Heart (tissue), 3 donors: Measurements from ENCODE around the gene FAM89A.

DNA sequence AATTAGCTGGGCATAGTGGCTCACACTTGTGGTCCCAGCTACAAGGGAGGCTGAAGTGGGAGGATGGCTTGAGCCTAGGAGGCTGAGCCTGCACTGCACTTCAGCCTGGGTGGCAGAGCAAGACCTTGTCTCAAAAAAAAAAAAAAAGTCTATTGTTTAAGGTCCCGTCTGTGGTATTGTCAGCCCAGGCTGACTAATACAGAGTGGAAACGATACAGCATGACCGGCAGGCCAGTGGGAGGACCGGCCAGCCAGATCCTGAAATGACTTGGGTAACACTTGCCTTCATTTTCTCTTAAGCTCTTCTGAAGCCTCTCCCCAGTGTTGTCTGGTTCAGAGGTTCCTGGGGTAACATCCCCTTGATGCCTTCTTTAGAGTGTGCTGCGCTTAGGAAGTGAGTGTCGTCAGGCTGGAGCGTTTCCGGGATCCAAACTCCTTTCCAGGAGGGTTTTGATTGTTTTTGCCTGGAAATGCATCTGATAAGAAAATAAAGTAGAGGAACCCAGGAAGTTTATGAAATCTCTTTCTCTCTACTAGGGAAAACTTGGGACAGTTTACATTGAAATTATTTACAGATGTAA, 142.7 kb downstream of the GALNT2 start:
- RAMPAGE, long total RNA, 2 experiments, result no peak in any of the 2 experiments

DNA sequence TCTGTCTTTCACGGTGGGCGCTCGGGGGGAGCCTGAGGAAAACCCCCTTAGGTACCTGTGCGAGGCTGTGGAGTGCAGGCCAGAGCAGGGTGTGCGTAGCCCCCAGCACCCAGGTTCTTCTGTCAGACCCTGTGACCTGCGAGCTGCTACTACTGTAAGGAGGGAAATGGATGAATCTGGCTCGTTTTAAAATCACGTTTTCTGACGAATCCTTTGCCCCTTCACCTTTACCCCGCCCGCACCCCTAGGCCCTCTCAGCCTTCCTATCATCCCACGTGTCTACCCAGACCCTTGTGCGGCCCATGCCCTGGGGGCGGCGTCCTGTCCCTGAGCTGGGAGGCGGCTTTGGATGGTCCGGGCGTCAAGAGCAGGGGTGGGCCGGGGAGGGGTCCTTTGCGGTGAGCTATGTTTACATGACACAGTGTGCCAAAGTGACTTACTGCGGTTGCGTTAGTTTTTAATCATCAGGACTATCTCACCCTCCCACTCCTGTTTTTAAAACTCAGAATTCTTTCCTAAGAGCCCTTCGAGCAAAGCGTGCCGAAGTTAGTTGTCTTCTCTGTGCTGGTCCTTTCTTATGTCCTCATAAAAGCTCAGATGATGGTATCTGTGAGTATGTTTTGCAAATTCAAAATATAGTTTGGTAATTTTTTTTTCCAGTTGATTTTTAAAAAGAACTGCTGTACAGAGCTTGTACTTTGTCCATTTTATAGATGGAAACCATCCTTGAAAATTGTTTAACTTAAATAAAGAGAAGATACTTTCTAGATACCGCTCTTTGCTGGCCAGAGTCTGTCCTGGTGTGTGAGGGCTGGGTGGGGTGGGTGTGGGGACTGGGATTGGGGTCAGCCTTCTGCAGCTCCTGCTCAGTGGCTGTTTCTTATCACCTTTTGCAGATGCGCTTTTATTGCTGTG, 144.5 kb downstream of the PGBD5 start:
- RAMPAGE, long total RNA, 2 experiments, result no peak in any of the 2 experiments

- RAMPAGE, long total RNA, 2 experiments, result no peak in any of the 2 experiments
Observed at GRCh38 chr1:230331648-230332435, 94.3 kb downstream of the PGBD5 start.

DNA sequence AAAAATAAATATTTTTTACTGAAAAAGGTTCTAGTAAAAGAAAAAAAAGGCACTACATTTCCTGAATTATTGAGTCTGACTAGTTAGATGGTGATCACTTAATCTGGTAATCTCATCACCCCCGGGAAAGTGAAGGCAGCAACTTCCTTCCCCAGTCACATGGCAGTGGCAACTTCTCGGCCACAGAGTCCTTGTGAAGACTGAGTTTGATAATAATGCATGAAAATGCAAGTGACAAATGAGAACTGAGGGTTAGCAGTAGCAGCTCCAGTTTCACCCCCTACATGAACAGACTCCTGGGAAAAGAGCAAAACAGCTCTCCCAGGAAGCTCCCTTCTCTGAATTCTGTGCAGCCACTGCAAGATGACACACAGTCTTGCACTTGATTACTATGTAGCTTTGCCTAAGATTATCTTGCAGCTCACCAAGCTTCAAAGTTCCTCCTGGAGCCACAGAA, 4.8 kb downstream of the PGBD5 start:
- RAMPAGE, long total RNA, 2 experiments, result no peak in any of the 2 experiments

- RAMPAGE, long total RNA, 2 experiments, result no peak in any of the 2 experiments
Observed at GRCh38 chr1:230427985-230428509, 1.9 kb upstream of the PGBD5 start.

- RAMPAGE, long total RNA, 2 experiments, result no peak in any of the 2 experiments
Observed at GRCh38 chr1:230609231-230609575, 33.1 kb upstream of the COG2 start.

DNA sequence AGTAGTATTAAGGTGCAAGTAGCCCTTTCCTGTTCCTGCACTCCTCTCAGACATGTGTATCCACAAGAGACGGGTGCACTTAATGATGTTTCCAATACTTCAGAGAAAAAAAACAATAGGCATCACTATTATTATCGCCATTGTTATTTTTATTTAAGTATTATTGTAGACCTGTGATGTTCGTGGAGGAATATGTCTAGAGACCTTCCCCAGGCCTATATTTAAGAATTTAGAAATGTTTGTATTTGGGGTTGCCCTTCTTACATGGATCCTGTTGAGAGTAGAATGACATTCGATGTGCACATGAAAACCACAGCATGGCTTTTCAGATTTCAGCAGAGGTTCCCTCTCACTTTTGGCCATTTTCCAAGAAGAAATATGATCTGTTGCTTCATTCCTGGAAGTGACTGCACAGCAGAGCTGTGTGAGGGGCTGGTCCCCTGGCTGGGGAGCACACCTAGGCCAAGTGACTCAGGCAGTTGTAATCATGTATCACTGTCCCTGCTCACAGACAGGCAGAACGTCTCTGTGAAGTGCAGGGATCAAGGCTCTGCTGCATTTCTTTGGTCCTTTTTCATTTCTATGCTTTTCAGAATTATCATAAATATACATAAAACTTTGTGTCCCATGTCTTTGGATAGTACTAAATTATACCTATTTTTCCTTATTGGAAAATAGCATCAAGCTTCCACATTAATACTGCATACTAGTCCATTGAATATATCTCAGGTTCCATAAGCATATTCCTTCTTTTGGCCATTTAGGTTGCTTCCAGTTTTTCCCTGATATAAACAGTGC, 32.3 kb downstream of the AGT start:
- RAMPAGE, long total RNA, 2 experiments, result no peak in any of the 2 experiments

DNA sequence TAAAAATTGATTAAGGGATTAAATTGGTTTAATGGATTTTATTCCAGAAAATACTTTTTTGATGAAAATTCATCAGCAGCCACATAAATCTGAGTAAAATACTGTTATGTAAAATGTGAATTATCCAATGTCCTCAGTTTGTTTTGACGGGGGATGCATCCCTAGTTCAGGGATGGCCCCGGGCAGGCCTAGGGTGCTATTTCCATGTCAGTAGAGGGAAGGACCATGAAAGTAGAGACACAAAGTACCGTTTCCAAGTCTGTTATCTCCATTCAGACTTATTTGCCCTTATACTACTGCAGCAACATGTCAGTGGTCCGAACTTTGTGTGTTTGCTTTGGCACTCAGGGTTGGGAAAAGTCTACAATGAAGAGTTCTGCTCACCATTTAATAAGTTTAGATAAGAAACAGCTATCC, 11.2 kb upstream of the AGT start:
- RAMPAGE, long total RNA, 2 experiments, result no peak in any of the 2 experiments

DNA sequence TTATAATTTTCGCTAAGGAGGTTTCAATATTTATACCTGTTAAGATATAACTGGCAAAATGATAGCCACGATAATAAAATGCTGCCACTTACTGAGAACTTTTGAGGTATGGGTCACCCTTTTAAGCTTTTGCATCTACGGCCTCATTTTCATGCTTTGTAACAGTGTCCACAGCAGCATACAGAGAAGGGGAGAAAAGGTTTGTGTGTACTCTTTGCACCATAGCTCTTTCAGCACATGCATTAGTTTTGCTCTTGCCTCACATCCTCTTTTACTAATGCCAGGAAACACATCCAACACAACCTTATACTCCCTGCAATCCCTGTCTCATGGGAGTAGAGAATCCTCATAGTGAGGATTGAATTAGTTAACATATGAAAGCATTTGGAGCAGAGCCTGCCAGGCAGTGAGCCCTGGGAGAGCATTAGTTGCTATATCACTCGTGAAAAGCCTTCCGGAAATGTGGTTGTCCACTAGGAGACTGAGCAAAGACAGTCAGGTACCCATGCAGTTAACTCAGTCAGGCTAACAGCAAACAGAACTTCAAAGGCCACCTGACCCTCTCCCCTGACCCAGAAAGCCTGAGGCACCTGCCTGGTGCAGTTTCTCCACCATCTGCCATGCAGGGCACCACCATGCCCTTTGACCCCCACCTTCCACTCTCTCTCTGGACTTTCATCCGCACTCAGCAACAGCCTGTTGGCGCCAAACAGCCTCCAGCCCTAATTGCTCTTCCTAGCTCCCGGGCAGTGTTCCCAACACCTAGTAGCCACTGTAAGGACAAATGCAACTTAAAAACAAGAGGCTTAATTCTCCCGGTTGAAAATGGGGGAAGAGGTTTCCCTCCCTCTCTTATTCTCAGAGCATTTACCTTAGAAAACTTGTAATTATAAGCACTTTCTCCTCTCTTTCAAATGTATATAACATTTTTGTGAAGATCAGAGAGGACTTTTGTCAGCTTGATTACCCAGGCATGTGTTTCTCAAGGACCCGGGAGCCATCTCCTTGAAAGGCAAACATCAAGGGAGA, 14.9 kb upstream of the AGT start:
- RAMPAGE, long total RNA, 2 experiments, result no peak in any of the 2 experiments

DNA sequence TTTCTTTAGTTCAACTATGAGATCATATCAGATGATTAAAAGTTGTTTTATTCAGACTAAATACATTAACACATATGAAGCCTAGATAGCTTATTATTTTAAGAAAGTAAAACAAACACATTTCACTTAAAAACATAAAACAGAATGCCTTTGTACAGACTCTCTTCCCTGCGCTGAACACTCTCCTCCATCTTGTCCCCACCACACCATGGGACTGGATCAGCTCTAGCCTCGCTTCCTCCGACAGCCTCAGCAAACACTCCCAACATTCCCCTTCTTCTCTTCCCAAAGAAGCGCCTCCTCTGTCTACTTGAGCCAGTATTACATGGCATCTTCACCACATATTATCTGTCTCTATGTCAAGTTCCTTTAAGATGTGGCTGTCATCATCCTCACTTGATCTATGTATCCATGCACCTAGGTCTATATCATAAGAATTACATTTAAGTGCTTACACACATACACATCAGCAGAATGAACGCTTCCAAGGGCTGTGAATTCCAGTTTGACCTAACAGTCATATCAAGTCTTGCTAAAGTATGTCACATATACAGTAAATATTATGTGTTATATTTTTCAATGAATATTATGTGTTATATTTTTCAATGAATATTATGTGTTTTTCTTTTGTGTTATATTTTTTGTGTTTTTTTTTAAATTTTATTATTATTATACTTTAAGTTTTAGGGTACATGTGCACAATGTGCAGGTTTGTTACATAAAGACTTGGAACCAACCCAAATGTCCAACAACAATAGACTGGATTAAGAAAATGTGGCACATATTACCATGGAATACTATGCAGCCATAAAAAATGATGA, 35.9 kb downstream of the TTC13 start:
- RAMPAGE, long total RNA, 2 experiments, result no peak in any of the 2 experiments

DNA sequence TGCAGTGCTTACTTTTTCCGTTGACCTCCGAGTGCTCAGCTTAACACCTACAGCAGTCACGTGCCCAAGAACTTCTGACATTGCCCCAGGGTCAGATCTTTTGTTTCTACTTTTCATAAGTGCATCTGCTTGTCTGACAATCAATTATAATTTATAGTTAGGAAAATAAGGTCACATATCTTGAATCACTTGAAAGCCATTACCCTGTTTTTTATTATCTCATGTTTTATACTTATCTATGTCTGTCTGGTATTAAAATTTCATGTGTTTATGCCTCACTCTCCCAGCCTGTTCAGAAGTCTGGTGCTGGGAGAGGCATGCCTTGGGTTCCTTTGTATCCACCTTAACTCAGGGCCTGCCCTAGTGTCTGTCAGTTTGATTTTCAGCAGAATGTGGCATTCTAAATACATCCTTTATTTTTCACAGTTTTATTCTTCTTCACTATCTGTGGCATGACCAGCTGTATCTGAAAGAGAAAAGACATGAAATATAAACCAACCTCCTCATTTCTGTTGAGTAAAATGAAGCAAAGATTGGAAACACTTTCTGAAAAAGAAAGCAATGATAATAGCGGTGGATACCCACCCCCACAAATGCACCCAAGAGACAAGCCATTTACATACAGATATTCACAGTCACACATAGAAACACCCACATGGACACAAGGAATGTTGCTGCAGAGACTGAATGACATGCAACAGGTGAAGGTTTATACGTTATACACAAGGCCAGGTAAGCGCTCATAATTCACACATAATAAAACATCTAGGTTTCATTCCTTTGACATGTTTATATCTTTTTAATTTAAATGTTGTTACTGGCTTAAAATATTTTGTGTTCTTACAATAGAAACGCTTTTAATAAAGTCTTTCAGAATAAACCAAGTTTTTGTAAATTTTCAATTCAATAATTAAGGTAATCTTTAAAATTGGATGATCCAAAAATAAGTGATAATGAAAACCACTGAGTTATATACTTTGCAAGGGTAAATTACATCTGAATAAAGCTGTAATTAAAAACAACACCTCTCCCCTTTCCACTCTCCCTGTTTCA, 21.1 kb downstream of the ARV1 start:
- RAMPAGE, long total RNA, 2 experiments, result no peak in any of the 2 experiments

GRCh38 chr1:231040032-231040568, at the start of gene FAM89A:
Gene FAM89A (minus strand): TSS chr1:231040254.
- RAMPAGE, long total RNA, 2 experiments, result no peak in any of the 2 experiments

- RAMPAGE, long total RNA, 2 experiments, result no peak in any of the 2 experiments
Observed at GRCh38 chr1:231040904-231041543, 970 bp upstream of the FAM89A start.

DNA sequence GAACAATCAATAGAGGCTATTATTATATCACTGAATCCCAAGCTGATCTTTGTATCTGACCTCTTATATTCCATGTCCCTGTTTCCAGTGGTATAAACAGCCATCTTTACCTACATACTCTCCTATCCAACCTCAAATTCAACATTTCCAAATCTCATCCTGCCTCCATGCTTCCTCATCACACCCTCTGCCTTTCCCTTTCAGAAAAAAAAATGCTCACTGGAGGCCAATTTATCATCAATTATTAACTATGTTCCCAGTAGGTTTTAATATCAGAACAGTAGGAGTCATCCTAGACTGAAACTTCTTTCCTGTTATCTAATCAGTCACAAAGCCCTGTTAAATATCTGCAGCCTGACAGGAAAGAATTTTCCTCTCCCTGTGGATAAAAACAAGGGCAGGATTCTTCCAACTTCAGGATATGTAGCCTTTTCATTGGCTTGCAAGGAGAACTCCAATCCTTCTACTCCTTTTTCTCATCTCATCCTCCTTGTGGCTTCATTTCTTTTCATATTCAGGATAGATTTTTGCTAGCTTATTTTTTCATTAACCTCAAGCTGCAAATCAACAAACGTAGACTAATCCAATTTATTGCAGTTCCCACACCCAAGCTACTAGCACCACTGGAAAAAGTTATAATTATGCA, 28.4 kb downstream of the EGLN1 start:
- RAMPAGE, long total RNA, 2 experiments, result no peak in any of the 2 experiments

DNA sequence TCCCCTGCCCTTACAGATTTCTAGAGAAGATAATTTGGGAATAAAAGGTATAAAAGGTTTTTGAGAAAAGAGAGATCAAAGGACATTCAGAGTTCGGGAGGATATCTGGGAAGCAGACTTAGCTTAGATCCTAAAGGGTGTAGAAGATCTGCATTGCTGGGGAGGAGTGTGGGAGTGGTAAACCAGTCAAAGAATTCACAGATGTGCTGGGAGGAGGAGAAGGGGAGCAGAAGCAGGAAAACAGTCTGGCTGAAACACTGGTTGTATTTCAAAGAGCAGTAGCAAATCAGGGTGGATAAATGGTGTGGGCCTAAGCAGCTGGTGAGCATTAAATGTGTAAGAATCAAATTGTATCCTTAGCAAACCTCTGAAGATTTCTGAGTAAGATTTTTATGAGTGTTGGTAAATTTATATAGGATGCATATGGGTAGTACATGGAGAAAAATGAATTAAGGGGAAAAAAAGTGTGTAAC, 14.0 kb downstream of the EGLN1 start:
- RAMPAGE, long total RNA, 2 experiments, result no peak in any of the 2 experiments

DNA sequence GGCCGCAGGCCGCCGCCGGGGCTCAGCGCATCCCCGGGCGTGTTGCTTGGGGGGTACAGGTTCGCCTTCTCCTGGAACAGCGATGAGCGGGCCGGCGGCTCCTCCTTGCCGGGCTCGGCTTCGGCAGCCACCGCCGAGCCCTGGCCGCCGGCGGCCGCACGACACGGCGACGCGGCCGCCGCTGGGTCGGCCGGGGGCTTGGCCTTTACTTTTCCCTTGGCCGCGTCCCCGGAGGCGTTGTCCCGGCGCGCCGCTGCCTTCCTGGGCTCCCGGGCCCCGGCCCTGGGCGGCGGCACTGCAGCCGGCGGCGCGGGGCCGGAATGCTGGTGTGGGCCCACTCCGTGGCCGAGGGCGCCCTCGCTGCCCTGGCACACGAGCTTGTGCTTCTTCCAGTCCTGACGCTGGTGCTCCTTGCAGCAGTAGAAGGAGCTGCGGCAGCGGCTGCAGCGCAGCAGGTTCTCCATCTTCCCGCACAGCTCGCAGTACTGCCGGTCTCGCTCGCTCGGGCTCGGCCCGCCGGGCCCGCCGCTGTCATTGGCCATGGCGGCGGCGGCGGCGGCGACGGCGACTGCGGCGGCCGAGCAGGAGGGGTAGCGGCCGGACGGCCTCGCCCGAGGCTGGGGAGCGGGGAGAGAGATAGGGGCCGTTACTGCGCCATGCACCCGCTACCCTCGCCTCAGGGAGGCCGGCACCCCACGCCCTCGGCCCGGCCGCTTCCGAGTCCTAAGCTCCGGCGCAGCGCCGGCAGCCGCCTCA, 562 bp downstream of the EGLN1 start:
- RAMPAGE, long total RNA, 2 experiments, result no peak in any of the 2 experiments

GRCh38 chr1:231526417-231527298, 1.8 kb upstream of the TSNAX start:
- RAMPAGE, long total RNA, 2 experiments, result no peak in any of the 2 experiments

DNA sequence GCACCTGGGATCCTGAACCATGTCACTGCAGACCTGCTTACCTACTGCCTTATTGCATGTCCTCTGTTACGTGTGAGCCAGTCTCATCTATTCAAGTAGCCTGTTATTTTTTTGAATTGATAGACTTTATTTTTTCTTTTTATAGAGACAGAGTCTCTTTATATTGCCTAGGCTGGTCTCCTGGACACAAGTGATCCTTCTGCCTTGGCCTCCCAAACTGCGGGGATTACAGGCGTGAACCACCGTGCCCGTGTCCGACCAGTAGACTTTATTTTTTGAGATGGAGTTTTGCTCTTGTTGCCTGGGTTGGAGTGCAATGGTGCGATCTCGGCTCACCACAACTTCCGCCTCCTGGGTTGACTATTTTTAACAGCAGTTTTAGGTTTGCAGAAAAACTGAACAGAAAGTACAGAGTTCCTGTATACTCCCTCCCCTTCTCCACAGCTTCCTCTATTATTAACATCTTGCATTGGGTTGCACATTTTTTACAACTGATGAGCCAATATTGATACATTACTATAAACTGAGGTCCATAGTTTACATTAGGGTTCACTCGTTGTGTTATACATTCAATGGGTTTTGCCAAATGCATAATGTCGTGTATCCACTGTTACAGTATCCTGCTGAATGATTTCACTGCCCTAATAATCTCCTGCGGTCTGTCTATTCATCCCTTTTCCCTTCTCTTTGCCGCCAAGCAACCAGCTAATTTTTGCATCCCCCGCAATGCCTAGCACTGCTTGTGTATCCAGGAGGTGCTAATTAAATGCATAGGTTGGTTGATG, 13.9 kb upstream of the DISC1 start:
- RAMPAGE, long total RNA, 2 experiments, result no peak in any of the 2 experiments

GRCh38 chr1:231636081-231636552, 9.5 kb downstream of the DISC1 start:
- RAMPAGE, long total RNA, 2 experiments, result no peak in any of the 2 experiments

GRCh38 chr1:232118304-232118789, 491.8 kb downstream of the DISC1 start:
- RAMPAGE, long total RNA, 2 experiments, result no peak in any of the 2 experiments